Endometrial microvascular endothelial cells (primary cell): ENCODE data around the gene PODXL2.

GRCh38 chr3:127628791-127629486 lies at the start of gene PODXL2:
Gene PODXL2 (plus strand): TSS chr3:127629185.
- RAMPAGE, long total RNA: no peak

GRCh38 chr3:127629487-127630231 lies 674 bp downstream of the PODXL2 start:
- RAMPAGE, long total RNA: no peak

GRCh38 chr3:127671586-127672640 lies 839 bp upstream of the ABTB1 start:
- RAMPAGE, long total RNA: no peak

- RAMPAGE, long total RNA: no peak
Measured at GRCh38 chr3:127696858-127697867, 24.4 kb downstream of the ABTB1 start.

- RAMPAGE, long total RNA: no peak
Measured at GRCh38 chr3:127743417-127744218, 70.9 kb downstream of the ABTB1 start.

GRCh38 chr3:127770957-127771560 lies 51.3 kb downstream of the MGLL start:
- RAMPAGE, long total RNA: no peak

DNA sequence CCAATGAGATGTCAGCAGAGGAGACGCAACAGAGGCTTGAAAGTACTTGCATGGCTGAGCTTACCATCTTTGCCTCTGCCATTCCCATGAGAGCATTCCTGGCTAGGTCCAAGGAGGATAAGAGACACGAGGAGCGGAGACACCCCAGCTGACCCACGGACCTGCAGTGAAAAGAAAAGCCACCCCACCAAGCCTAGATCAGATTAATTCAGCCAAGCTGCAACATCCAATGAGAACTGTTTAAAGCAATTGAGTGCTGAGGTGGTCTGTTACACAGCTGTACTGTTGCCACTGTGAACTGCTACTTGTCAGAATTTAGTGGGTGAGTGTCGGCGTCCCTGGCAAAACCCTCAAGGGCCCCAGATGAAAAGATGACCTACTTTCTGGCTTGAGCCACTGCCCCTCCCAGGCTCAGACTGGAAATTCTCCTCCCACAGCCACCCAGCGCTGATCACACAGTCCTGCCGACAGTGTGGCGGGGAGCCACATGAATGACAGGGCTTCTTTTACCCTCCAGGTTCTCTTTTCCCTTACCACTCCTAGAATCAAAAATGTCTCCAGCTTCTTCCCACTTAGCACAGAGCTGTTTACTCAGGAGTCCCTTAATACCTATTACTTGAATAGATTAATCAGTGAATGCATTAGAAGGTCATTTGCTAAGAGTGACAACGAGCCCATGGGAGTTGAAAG lies 26.4 kb upstream of the KBTBD12 start:
- RAMPAGE, long total RNA: no peak

- RAMPAGE, long total RNA: no peak
Measured at GRCh38 chr3:128061329-128062302, 9.4 kb downstream of the SEC61A1 start.

- RAMPAGE, long total RNA: no peak
Measured at GRCh38 chr3:128253180-128253711, 100.0 kb downstream of the EEFSEC start.

- RAMPAGE, long total RNA: no peak
Measured at GRCh38 chr3:128310708-128311104, 156.0 kb downstream of the DNAJB8 start.

DNA sequence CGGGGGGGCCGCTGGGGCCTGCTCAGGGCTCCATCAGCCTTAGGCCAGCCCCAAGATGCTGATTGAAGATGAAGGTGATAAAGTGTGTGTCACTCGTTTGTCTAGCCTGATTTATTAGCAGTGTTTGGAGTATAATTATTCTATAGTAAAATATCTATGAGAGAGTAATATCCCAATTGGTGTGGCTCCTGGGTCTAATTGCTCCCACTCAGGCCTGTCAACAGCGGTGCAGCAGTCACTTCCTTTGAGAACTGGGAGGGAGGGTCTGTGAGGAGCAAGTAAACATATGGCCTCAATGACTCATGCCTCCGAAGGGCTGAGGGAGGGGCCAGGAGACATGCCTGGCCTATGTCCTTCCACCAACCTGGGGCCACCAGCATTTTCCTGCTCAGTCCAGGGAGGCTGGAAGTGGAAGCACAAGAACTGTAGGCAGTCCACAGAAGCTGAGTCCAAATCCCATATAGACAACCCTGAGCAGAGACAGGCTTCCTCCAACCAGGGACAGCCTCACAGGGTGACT lies 123.2 kb downstream of the DNAJB8 start:
- RAMPAGE, long total RNA: no peak

- RAMPAGE, long total RNA: no peak
Measured at GRCh38 chr3:128366301-128366582, 100.4 kb downstream of the DNAJB8 start.

GRCh38 chr3:128433021-128433548 lies 33.6 kb downstream of the DNAJB8 start:
- RAMPAGE, long total RNA: no peak

- RAMPAGE, long total RNA: no peak
Measured at GRCh38 chr3:128480007-128480790, 12.8 kb downstream of the GATA2 start.

DNA sequence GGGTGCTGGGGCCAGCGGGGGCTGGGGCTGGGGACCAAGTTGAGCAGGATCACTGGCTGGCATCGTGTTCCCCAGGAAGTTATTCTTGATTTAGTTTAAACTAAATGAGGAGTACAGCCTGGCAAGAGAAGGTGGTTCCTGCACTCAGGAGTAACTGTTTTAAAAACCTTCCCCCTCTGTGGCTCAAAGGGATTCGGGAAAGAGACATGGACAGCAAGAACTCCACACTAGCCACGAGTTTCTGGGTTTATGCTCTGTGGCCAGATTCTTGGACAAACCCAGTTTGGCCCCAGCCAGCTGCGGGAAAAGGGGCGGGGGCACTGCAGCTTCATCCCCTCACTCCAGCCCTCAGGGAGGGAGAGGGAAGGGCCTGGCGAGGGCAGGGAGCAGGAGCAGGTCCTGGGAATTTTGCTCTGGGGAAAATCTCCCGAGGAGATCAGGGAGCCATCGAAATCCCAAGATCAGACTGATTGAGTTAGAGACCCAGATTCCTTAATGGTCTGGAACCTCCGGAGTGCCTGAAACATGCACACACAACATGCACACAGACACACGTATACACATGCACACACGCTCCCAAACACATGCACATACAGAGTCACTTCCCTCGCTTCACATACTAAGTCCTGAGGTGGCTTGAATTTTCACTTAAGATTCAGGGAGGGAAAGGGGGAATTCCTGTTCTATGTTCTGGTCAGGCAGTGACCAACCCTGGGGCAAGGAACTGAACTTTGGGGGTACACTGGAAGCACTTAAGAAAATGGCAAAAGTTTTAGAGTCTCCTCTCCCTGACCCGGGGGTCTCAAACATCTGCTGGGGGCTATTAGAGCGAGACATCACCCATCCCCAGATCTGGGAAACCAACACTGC lies 8.0 kb downstream of the GATA2 start:
- RAMPAGE, long total RNA: no peak

DNA sequence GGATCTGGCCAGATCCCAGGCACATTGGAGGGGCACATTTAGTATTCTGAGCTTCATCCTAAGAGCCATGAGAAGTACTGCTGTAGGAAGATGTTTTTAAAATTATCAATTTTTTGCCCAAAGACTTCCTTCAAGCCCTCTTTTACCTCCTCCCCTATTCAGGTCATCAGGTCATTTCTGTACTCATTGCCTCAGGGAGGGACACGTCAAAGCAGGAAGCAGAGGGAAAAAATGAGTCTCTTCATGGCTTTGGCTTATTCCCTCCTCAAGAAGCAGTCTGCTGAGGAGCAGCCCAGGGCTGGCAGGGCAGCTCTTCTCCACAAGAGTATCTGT lies 44.0 kb upstream of the GATA2 start:
- RAMPAGE, long total RNA: no peak

DNA sequence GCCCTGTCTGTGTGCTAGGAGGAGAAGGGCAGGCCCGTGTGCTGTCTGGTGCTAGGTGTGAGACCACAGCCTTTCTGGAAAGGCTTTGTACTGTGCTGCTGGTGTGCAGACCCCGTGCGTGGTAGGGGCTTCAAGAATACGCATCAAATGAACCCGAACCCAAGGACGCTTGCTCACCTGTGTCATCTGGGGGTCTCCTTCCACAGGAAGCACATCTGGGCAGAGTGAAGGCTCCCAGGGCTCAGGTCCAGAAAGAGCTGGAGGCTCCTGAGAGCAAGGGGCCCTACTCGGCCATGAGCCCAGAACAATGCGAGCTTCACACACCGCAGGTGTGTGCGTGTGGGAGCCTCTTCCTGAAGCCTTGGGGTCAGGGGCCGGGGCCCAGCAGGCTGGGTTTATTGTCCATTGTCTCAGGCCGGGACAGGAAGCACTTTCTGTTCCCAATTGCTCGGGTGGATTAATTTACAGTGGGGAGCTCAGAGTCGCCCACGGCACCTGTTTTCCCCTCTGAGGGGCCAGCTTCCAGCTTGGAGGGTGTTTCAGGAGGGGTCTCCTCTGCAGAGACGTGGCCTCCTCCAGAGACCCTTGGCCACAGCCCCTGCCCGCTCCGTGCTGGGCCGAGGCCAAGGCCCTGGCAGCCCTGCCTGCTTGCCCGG lies 74.9 kb downstream of the RPN1 start:
- RAMPAGE, long total RNA: no peak

DNA sequence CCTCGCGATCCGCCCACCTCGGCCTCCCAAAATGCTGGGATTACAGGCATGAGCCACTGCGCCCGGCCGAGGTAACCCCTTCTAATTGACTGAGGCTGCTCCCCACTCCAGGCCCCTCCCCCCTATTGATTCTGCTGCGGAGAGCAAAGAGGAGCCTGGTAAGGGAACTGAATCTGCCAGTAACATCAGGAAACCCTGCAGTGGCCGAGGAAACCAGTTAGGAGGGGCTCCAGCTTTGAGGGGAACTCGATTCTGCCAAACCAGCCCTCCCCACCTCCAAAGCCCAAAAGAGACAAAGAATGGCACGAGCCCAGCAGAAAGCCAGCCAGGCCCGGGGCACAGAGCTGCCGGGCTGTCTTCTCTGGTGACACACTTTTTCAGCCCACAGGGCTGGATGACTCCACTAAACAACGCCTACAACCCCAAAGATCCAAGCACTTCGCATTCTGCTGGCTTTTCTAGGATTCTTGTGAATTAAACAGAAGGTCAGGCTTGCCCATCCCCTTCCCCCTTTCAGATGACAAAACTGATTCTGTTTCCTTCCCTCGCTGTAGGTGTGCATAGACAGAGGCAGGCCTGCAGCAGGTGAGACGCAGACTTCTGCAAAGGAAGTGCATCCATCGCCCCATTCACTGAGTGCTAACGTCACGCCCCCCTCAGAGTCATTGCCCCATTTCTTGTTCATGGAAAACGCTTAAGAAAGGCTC lies 14.9 kb upstream of the ACAD9 start:
- RAMPAGE, long total RNA: no peak

DNA sequence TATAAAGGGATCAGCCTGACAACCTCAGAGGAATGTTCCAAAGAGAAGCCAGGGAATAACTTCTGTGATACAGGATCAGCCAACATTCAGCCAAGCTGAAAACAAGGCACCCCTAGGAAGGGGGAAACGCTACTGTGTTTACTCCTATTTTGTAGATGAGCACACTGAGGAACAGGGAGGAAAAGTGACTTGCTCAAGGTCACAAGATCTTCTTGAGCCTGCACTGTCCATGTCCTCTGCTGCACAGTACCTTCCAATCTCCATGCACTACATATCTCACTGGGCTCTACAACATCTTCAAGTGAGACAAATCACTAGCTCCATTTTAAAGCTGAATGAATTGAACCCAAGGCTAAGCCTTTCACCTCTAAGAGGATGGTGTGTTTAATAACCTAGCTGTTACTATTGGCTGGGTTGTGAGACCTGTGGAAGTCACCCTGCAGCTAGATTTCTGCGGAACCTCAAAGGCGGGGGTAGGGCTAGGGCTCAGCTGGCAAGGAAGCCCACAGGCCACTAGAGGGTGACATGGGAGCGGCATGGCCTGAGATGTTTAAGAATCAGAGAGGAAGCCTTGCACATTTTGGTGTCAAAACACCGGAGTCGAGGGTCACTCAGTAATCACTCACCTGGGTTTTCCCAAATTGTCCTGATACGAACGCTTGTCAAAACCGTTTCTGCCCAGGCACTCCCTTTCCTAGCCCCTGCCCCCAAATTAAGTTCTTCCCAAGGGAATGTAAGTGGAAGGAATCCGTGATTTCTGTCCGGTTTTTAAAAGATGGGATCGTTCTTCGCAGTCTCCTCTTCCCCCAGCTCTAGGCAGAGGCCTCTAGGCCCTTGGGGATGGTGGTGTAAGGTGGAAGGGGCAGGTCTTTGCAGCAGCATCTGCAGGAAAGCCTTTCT lies 3.9 kb upstream of the ACAD9 start:
- RAMPAGE, long total RNA: no peak

- RAMPAGE, long total RNA: no peak
Measured at GRCh38 chr3:128993166-128993851, 567 bp downstream of the CFAP92 start.